ENCODE measurements around a stretch of chr17.

DNA sequence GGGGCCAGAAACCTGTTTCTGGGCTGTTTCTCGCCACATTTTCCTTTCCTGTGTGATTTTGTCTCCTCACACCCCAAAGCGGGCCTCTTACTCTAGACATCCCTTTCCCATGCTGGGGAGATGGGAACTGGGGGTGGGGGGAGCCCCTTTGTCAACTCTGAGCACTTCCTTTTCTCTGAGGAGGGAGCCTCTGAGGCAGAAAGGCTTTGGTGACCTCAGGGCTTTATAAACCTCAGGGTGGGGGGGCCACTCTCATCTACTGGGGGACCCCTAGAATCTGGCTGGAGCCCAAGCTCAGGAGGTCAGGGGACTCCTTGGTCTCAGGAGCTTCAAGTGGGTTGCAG is 7.7 kb downstream of the UBALD2 start:
- CAGE, long polyA plus RNA: no peak
- RRBS: no CpG with 5 or more reads among the region's 2 CpGs

- CAGE, long polyA plus RNA: no peak
- RRBS: no CpG with 5 or more reads among the region's 7 CpGs
These were observed 6.8 kb upstream of the QRICH2 start for GRCh38 chr17:76314803-76315351.

GRCh38 chr17:76399431-76400244 is 15.2 kb downstream of the SPHK1 start:
- CAGE, long polyA plus RNA: no peak
- RRBS: no CpG with 5 or more reads among the region's 23 CpGs

DNA sequence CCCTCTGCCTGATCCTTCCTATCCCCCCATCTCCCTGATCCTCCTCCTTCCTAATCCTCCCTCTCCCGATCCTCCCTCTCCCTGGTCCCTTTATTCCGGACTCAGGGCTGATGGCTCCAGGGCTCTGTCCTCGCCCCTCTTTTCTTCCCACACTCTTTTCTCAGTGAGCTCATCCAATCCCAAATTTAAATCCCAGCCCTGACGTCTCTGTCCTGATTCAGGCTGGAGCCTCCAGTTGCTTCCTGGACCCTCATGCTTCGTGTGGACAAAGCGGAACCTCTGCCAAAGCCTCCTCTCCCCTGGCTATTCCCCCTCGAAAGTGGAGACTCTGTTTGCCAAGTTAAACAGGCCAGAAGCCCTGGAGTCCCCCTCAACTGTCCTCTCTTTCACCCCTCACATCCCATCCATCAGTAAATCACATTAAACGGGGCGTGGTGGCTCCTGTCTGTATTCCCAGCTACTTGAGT is 18.1 kb downstream of the CYGB start:
- CAGE, long polyA plus RNA: no peak
- RRBS: no CpG with 5 or more reads among the region's 9 CpGs

- CAGE, long polyA plus RNA: no peak
- RRBS: no CpG with 5 or more reads among the region's 30 CpGs
These were observed 882 bp downstream of the PRCD start for GRCh38 chr17:76540393-76541459.

GRCh38 chr17:76543625-76544395 is 4.0 kb downstream of the PRCD start:
- CAGE, long polyA plus RNA: no peak
- RRBS: no CpG with 5 or more reads among the region's 22 CpGs

- CAGE, long polyA plus RNA: no peak
- RRBS: 9% methylated on average over 1 of the region's 23 CpGs
These were observed 4.7 kb downstream of the PRCD start for GRCh38 chr17:76544396-76545057.

- CAGE, long polyA plus RNA: no peak
- RRBS: no CpG with 5 or more reads among the region's 16 CpGs
These were observed 21.4 kb downstream of the PRCD start for GRCh38 chr17:76560865-76561985.

DNA sequence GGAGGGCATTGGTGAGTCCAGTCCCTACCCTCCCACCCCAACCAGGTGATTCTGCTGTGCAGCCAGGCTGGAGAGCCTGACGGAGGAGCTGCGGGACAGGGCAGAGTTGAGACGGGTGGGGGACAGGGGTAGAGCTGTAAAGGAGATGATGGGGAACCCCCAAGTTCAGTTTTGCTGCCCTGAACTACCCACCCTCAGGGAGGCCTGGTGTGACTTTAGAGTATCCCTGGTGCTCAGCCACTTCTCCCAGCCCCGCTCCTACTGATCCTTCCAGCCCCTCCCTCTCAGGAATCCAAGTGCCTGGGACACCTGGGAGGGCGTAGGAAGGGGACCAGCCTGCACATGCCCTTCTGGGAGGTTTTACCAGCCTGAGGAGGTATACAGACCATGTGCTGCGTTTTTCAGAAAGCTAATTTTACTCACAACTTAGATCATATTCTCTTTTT is 4.2 kb downstream of the ST6GALNAC2 start:
- CAGE, long polyA plus RNA: no peak
- RRBS: no CpG with 5 or more reads among the region's 6 CpGs

GRCh38 chr17:76685882-76686276 is 24.9 kb downstream of the MXRA7 start:
- CAGE, long polyA plus RNA: no peak
- RRBS: no CpG with 5 or more reads among the region's 7 CpGs

GRCh38 chr17:76695231-76695951 is 15.4 kb downstream of the MXRA7 start:
- CAGE, long polyA plus RNA: no peak
- RRBS: no CpG with 5 or more reads among the region's 13 CpGs

GRCh38 chr17:76752869-76754127 is 15.4 kb downstream of the MFSD11 start:
- CAGE, long polyA plus RNA: no peak
- RRBS: no CpG with 5 or more reads among the region's 17 CpGs

- CAGE, long polyA plus RNA: no peak
- RRBS: no CpG with 5 or more reads among the region's 16 CpGs
These were observed 40.8 kb upstream of the SEC14L1 start for GRCh38 chr17:77099849-77100425.

DNA sequence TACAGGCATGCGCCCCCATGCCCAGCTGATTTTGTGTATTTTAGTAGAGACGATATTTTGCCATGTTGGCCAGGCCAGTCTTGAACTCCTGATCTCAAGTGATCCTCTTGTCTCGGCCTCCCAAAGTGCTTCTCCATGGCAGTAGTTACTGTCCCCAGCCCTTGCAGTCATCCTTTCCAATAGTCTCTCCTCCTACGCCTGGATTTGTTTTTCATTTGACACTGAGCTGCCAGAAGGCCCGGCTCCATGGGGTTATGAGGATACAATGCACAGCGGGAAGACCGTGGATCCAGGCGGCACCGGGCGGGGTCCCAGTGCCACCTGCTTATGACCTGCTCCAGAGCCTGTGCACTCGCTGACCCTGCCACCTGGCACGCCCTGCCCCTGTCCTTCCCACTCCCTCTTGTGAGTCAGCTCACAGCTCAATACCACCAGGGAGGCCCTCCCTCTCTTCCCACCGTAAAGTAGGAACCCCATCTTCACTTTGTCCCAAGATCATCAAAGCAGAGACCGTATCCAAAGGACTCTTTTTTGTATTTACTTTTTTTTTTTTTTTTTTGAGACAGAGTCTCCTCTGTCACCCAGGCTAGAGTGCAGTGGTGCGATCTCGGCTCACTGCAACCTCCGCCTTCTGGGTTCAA is 37.1 kb upstream of the SEC14L1 start:
- CAGE, long polyA plus RNA: no peak
- RRBS: 75% methylated on average over 5 of the region's 17 CpGs

DNA sequence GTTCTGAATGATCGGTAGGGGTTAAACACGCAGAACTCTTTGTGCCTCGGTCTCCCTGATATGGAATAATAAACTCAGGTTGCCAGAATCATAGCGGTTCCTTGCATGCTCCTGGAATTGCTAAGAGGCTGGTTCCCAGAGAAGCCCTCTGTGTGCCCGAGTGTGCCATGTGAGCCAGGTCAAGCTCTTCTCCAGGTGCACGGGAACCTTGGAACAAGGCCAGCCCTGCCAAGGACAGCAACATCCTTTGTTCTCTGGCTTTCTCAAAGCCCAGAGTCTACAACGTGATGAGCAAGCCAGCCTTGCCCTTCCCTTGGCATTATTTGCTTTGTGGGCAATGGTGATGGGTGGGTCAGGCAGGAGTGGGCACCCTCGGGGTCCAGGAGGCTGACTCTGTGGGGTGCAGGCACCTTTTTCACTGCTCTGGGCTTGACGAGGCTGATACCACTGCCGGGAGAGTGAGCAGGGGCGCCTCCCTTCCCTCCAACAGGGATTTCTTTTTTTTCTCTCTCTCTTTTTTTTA is 14.2 kb upstream of the SEC14L1 start:
- CAGE, long polyA plus RNA: no peak
- RRBS: no CpG with 5 or more reads among the region's 11 CpGs

GRCh38 chr17:77130802-77131353 is 9.9 kb upstream of the SEC14L1 start:
- CAGE, long polyA plus RNA: no peak
- RRBS: no CpG with 5 or more reads among the region's 10 CpGs

GRCh38 chr17:77147370-77147752 is 6.6 kb downstream of the SEC14L1 start:
- CAGE, long polyA plus RNA: no peak
- RRBS: no CpG with 5 or more reads among the region's 7 CpGs

GRCh38 chr17:77186226-77186907 is 45.6 kb downstream of the SEC14L1 start:
- CAGE, long polyA plus RNA: no peak
- RRBS: no CpG with 5 or more reads among the region's 13 CpGs

DNA sequence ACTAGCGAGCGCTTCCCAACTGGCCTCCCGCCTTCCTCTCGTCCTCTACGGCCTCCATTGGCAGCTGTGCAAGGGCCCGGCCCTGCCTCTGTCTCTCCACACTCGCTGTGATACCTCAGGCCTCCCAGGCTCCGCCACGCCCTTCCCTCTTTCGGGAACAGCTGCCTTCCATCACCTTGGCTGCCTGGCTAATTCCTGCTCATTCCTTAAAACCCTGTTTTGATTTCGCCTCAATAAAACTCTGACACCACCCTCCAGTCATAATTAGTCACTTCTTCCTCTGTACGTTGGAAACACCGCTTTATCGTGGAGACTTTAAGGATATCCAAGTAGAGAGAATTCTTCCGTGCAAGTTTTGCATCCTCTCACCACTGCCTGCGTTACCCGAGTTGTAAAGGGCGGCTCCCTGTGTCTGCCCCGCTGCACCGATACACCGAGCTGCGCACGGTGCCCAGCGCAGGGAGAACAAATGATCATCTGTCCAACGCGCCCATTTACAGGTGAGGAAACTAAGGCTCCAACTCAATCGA is 927 bp upstream of the SEPTIN9 start:
- CAGE, long polyA plus RNA: no peak
- RRBS: no CpG with 5 or more reads among the region's 27 CpGs

DNA sequence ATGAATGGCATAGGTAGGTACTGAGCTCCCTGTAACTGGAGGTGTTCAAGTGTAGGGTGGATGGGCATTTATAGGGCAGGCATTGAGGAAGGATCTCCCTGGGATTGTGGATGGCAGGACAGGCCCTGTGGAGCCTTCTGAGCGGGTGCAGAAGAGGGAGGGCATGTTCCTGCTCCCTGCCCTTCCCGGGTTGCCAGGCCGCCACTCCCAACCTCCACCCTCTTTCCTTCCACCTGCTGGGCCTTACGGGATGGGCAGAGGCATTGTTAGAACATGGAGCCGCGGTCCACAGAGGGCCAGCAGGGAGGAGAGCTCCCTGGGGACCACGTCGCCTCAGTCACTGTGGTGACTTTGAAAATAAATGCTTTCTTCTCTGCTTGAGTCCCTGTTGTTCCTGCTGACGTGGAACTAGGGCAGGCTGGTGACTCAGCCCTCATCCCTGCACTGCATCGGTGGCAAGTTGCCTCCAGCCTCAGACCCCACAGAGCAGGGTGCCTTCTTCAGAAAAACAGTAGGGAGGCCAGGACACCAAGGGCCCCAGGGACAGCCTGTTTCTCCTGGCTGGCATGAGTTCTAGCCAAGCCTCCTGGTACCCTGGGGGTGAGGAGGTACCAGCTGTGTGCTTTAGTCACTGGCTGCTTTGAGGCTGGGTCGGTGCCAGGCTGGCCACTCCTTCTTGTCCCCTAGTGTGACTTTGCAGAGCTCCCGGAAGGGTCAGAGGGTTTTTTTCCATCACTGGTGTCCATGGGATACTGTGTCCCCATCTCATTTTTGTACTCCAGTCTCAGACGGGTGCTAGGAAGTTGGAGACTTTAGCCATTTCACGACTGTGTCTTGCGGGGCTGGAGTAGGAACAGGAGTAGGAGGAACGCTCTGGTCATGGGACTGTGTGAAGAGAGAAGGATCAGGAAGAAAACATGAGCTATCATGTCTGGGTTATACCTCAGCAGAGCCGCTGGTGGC is 84.5 kb downstream of the SEPTIN9 start:
- CAGE, long polyA plus RNA: no peak
- RRBS: no CpG with 5 or more reads among the region's 17 CpGs

Measured in BJ (cell line).